WTC11 (cell line): ENCODE measurements around a stretch of chr12.

DNA sequence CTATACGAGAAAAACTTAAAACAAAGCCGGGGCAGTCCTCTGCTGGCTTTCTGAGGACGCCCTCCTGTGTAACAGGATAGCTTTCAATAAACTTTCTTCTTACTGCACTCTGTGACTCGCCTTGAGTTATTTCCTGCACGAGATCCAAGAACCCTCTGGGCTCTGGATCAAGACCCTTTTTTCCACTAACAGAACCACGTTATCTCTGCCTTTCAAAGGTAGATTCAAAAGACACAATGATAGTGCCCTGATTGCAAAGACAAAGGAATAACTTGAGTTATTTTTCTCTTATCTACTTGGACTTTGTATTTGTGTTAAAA, 12.6 kb upstream of the PLEKHG6 start:
- PRO-cap: no peak

DNA sequence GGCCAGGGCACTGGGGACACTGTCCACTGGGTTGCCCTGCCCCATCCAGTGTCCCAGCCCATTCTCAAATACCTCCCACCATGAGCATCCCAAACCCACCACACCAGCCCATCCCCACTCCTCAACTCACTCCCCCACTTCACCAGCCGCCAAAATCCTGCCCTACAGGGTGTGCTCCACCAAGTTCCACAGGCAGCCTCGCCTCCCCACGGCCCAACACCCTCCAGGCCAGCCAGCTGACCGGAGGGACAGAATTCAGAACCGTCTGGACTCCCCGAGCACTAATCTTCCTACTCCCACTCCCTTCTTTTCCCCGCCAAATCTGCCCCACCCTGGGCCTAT, 773 bp downstream of the TNFRSF1A start:
- PRO-cap: no peak

GRCh38 chr12:6372376-6373401, 2.7 kb downstream of the SCNN1A start:
- PRO-cap: no peak

DNA sequence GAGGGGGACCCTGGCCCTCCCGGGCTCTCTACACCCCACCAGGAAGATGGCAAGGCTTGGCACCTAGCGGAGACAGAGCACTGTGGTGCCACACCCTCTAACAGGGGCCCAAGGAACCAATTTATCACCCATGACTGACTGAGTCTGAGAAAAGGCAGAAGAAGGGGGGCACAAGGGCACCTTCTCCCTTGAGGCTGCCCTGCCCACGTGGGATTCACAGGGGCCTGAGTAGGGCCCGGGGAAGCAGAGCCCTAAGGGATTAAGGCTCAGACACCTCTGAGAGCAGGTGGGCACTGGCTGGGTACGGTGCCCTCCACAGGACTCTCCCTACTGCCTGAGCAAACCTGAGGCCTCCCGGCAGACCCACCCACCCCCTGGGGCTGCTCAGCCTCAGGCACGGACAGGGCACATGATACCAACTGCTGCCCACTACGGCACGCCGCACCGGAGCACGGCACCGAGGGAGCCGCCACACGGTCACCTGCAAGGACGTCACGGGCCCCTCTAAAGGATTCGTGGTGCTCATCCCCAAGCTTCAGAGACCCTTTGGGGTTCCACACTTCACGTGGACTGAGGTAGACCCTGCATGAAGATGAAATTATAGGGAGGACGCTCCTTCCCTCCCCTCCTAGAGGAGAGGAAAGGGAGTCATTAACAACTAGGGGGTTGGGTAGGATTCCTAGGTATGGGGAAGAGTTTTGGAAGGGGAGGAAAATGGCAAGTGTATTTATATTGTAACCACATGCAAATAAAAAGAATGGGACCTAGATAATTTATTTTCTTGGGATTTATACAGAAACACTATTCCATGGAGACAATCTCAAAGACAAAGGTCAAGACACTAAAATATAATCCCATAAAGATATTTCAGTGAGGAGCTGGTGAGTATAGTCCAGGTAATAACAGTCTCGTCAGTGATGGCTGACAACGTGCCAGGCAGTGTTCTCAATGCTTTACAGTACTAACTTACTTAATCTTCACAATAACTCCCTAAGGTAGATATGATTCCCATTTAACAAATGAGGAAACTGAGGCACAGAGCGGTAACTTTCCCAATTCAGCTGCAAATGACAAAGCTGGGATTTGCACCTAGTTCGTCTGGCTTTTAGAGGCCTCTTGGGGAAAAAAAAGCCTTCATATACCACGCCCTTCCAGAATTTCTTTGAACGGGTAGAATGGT, 7.2 kb downstream of the LTBR start:
- PRO-cap: no peak

DNA sequence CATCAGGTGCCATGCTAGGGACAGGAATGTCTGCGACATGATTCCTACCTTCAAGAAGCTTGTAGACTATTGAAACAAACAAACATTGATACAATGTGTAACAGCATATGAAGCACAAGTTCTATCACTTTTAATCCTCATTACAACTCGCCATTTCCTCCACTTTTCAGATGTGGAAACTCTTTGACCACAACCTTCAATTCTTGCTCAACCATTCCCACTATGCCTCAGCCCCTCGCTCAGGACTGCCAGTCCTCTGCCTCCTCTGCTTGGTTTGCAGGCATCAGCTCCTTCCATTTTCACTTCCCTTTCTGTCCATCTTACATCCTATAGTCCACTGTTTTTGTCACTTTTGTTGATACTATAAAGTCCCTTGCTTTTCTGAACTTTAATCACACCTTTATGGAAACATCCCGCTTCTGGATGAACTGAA, 28.2 kb upstream of the CD27 start:
- PRO-cap: no peak

- PRO-cap: no peak
Measured at GRCh38 chr12:6443273-6443824, 1.4 kb upstream of the CD27 start.

DNA sequence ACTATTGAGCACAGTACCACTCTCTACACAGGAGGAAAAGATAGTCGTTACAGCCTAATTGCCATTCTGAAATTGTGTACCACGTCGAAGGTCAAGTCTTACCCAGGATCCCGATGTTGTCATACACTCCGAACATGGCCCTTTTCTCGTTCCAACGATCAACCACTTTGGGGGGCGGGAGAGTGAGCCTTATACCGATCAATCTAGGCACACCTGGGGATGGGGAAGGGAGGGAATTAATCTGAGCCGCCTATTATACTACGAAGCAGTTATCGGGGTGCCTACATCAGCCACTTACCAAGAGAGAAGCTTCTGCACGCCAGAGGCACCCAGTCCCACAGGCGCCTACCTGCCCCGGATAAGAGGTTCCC, 317 bp downstream of the MRPL51 start:
- PRO-cap: no peak

DNA sequence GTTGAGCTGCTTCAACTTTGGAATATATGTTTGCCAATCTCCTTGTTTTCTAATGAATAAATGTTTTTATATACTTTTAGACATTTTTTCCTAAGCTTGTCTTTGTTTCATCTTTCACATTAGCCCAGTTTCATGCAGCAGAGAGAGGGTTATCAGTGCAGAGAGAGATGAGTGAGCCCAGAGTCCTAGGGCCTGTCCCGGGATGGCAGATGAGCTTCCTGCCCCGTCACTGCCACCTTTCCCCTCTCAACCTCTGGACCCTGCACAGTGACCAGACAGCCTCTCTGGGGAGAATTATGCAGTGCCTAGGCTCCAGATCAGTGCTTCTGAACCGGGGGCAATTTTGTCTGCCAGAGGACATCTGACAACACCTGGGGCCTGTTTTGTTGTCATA, 2.4 kb upstream of the GAPDH start:
- PRO-cap: no peak

- PRO-cap: unidirectional peak, plus-strand start at chr12:6532495; bidirectional peak, plus-strand start at chr12:6532679, minus-strand start at chr12:6532670; bidirectional peak, plus-strand start at chr12:6533004, minus-strand start at chr12:6532725
Measured at GRCh38 chr12:6532271-6533193, 1.8 kb upstream of the GAPDH start.

DNA sequence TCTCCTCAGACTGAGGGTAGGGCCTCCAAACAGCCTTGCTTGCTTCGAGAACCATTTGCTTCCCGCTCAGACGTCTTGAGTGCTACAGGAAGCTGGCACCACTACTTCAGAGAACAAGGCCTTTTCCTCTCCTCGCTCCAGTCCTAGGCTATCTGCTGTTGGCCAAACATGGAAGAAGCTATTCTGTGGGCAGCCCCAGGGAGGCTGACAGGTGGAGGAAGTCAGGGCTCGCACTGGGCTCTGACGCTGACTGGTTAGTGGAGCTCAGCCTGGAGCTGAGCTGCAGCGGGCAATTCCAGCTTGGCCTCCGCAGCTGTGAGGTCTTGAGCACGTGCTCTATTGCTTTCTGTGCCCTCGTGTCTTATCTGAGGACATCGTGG, 4.1 kb downstream of the GAPDH start:
- PRO-cap: no peak

- PRO-cap: no peak
Measured at GRCh38 chr12:6539692-6540534, 5.6 kb downstream of the GAPDH start.

GRCh38 chr12:6540535-6540948, 6.2 kb downstream of the GAPDH start:
- PRO-cap: no peak

- PRO-cap: no peak
Measured at GRCh38 chr12:6542127-6542710, 7.9 kb downstream of the GAPDH start.

DNA sequence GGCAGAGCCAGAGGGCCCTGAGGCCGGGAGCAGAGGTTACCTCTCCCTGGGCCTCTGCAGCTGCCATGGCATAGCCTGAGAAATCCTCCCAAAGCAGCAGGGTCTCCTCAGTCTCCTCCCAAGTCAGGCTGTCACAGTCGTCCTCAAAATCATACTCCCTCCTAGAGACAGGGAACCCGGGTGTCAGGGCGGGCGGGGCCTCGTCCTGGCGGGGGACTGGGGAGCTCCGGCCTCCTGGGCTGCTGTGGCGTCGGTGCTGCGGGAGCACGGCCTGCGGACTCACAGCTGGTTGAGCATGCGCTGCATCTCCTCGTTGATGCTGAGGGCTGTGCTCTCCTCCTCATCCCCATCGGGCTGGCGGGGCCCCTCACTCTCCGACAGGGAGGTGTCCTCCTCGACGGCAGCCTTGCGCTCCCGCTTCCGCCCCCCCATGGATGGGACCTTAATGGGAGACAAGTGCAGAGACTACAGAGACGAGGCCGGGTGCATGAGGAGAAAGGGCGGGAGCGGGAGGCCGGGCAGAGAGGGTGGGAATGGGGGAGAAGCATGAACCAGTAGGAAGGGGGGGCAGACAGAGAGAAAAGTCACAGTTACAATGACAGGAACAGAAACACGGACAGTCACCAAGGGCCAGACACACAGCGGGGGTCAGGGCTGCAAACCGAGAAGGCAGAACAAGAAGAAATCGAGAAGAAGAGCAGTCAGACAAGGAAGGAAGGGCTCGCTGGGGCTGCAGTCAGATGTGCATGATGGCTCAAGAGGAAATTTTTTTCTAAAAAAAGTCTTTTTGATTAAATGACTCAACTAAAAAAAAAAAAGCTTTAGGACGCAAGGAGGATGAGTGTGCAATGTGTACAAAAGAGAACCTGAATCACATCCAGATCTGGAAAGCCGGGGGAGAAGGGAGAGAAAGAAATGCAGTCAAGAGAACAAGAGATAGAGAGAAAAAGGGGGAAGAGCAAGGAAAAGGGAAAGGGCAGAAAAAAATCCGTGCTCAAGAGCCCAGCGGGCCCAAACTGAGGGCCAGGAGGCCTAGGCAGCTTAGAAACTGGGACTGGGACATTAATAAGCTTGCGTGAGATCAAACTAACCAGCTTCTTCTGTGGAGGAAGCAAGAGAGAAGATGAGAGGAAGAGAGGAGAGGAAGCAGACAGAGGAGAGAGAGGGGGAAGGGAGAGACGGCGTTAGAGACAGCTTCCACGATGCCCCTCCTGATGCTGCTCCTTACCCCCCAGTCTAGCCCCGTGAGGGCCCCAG, 7.0 kb downstream of the IFFO1 start:
- PRO-cap: no peak

GRCh38 chr12:6551432-6552615, 4.0 kb downstream of the IFFO1 start:
- PRO-cap: no peak

DNA sequence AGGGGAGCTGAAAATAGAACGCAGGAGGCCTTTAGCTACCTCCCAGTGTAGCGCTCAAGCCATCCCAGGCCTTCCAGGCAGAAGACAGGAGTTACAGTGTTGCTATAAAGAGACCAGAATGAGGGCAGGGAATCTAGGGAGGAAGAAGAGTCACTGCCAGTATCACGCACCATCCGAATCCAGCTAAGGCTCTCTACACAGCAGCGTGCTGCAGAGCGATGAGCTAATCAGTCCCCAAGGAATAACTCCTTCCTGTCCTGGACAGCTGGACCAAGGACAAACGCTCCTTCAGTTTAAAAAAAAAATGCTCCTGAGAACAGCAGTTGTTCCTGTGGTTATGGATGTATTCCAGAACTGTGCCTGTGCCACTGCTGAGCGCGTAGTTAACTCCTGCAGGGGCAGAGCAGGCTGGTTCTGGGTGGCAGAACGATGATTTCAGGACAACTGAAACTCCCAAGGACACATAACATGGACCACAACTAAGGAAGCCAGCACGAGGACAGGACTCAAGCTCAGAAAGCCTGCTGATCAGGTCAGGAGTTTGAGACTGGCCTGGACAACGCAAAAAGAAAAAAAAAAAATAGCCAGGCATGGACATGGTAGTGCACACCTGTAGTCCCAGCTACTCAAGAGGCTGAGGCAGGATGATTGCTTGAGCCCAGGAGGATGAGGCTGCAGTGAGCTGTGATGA, 2.7 kb downstream of the IFFO1 start:
- PRO-cap: no peak

- PRO-cap: no peak
Measured at GRCh38 chr12:6587270-6588168, 19.4 kb upstream of the NOP2 start.

GRCh38 chr12:6591923-6592785, 15.0 kb downstream of the CHD4 start:
- PRO-cap: no peak

DNA sequence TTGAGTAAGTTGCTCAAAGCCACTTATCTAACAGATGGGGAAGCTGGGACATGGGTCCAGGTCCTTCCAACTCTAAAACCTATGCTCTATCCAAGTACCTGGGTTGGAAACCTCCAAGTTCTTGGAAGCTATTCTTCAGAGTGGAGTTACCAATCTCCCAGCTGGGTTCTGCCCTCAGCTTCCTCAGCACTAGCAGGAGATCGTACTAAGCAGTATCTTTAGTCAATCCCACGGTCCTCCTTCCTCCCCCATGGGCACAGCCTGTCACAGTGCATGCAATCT, 5.3 kb upstream of the LPAR5 start:
- PRO-cap: no peak

- PRO-cap: no peak
Measured at GRCh38 chr12:6643507-6643980, 3.7 kb downstream of the ACRBP start.